SP-49 (cell line): ENCODE data around the genes TTC39B and SH3GL2.

- PRO-cap, result no peak
These were observed 45.4 kb downstream of the ZDHHC21 start for GRCh38 chr9:14647563-14648458.

DNA sequence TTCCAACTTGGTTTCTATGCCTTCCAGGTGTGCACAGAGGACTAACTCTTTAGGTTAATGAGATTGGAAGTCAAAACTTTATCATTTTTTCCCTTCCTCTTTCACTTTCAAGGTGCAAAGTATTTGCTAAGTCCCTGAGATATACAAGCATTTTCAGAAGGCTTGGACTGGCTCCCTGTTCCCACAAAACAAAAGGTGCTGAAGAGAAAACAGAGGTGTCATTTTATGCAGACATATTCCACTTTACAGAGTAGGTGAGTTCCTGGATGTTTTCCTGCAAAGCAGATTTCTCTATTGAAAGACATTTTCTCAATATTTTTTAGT is 30.4 kb upstream of the CER1 start:
- PRO-cap, result no peak

DNA sequence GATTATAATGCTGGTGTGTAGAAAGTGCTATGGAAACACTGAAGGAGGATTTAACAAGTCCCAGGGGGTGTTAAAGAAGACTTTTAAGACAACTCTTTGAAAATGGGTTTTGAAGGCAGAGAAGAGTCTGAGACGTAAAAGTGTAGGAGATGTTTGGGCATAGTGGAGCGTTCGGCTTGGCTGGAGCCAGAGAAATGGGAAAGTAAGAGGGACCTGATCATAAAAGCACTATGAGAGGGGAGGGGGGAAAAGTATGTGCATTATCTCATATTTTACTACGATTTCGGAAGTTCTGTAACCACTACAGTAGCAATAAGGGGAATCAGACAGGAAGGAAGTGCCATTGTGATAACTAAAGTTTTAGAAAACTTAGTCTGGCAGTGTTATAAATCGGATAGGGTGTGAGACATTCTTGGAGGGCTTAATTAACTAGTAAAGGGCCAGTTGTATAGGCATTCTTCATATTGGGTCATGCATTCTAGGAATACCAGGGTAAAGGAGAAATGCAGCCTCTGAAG is 83.7 kb upstream of the FREM1 start:
- PRO-cap, result no peak

- PRO-cap, result no peak
These were observed at the start of gene TTC39B for GRCh38 chr9:15306798-15307766. Gene TTC39B, minus strand, starts transcription at chr9:15307216.

GRCh38 chr9:15423697-15424263 is 1.1 kb downstream of the SNAPC3 start:
- PRO-cap, result no peak

- PRO-cap, result no peak
These were observed 38.3 kb downstream of the PSIP1 start for GRCh38 chr9:15472483-15472870.

GRCh38 chr9:15511188-15511443 is 346 bp upstream of the PSIP1 start:
- PRO-cap, result bidirectional peak, plus-strand start at chr9:15511283, minus-strand start at chr9:15511004

- PRO-cap, result no peak
These were observed 20.3 kb upstream of the PSIP1 start for GRCh38 chr9:15531075-15531478.

DNA sequence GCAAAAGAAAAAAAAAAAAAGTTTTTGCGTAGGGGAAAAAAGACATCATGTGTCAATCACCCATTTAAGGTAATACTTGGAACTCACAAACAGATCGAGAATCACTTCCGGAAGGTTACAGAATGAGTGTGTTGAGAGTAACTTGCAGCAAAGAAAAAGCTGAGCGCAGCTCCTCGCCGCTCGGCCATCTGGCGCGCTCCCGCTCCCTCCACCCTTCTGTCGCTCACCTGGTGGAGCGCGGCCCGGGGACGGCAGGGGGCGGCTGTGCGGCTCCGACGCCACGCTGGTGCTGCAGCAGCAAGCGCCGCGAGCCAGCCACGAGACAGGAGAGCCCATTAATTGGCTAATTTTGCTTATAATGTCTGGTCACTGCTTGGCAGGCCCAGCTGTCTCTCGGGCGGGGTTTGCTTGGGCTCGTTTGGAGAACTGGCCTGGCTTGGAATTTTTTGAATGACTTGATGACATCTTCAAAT is 601.7 kb downstream of the CCDC171 start:
- PRO-cap, result no peak

GRCh38 chr9:16317077-16317350 is 553.5 kb downstream of the BNC2 start:
- PRO-cap, result no peak

- PRO-cap, result no peak
These were observed 453.3 kb downstream of the BNC2 start for GRCh38 chr9:16417110-16417693.

GRCh38 chr9:17520780-17520979 is 58.2 kb upstream of the SH3GL2 start:
- PRO-cap, result no peak

GRCh38 chr9:17578826-17580081 is at the start of gene SH3GL2:
Gene SH3GL2, plus strand, starts transcription at chr9:17579066.
- PRO-cap, result no peak

DNA sequence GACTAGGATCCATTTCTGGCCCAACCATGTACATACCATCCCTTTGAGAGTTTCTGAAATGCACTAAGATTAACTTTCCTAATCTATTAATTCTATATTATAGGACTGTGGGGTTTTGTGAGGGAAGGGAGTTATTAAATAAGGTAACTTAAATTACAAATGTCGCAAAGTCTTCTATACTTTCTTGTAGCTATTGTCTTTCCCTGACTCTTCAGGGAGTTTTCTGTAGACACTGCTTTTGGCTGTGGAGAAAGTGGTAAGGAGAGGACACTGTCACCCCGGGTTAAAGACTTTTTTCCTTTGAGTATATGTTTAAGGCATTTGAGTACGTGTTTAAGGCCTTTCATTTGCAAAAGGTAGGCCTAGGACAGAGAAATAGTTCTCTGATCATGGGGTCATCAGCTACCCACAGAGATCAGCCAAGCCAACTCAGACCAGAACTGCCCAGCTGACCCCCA is 90.9 kb upstream of the ADAMTSL1 start:
- PRO-cap, result no peak

DNA sequence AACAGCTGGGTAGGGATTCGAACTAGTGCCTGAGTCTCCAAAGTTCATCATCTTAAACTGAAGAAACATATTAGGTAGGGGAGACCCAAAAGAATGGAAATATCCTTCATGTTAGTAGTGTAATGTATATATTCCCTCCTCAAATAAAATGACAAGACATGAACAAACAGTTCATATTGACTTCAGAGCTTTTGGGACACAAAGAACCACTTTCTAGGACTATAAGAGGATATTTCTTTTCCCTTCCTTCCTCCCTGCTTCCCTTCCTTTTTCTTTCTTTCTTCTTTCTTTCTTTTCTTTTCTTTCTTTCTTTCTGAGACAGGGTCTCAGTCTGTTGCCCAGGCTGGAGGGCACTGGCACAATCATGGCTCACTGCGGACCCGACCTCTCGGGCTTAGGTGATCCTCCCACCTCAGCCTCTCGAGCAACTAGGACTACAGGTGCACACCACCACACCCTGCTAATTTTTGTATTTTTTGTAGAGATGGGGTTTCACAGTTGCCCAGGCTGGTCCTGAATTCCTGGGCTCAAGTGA is 10.4 kb downstream of the PLIN2 start:
- PRO-cap, result no peak

GRCh38 chr9:19160031-19160454 is 32.8 kb upstream of the PLIN2 start:
- PRO-cap, result no peak

GRCh38 chr9:19230972-19231541 is 564 bp downstream of the DENND4C start:
- PRO-cap, result no peak

- PRO-cap, result no peak
These were observed 1.1 kb downstream of the DENND4C start for GRCh38 chr9:19231542-19232090.

GRCh38 chr9:19376376-19377160 is 3.5 kb downstream of the RPS6 start:
- PRO-cap, result no peak

- PRO-cap, result no peak
These were observed 549 bp upstream of the ACER2 start for GRCh38 chr9:19408310-19408609.